Cardiac septum (tissue), 1 donor: ENCODE results near the genes RPE and KANSL1L.

GRCh38 chr2:209732861-209733394 lies 38.7 kb upstream of the UNC80 start:
- PRO-cap = no peak

DNA sequence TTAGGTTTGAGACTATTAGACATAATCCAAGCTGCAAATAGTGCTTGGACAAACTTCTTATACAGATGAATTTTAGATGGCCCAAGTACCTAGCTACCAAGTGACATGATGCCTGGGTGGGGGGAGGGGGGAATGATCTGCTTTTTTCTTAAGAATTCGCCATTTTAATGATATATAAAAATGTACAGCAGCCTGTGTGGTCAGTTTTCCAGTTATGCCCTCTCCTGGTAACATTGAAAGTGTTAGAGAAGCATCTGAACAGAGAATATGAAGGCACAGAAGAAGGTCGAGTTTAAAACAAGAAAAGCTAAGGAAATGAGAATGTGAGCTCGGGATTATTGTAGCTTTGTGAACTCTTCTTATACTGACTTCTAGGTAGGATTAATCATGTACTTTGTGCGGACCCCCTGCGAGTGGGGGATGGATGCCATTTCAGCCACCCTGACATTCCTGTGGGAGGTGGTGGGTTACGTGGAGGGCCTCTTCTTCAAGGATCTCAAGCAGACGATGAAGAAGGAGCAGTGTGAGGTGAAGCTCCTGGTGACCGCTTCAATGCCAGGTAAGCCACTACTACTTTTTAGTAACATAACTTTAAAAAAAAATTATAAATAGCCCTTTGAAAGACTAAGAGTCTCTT lies 68.9 kb upstream of the RPE start:
- PRO-cap = no peak

DNA sequence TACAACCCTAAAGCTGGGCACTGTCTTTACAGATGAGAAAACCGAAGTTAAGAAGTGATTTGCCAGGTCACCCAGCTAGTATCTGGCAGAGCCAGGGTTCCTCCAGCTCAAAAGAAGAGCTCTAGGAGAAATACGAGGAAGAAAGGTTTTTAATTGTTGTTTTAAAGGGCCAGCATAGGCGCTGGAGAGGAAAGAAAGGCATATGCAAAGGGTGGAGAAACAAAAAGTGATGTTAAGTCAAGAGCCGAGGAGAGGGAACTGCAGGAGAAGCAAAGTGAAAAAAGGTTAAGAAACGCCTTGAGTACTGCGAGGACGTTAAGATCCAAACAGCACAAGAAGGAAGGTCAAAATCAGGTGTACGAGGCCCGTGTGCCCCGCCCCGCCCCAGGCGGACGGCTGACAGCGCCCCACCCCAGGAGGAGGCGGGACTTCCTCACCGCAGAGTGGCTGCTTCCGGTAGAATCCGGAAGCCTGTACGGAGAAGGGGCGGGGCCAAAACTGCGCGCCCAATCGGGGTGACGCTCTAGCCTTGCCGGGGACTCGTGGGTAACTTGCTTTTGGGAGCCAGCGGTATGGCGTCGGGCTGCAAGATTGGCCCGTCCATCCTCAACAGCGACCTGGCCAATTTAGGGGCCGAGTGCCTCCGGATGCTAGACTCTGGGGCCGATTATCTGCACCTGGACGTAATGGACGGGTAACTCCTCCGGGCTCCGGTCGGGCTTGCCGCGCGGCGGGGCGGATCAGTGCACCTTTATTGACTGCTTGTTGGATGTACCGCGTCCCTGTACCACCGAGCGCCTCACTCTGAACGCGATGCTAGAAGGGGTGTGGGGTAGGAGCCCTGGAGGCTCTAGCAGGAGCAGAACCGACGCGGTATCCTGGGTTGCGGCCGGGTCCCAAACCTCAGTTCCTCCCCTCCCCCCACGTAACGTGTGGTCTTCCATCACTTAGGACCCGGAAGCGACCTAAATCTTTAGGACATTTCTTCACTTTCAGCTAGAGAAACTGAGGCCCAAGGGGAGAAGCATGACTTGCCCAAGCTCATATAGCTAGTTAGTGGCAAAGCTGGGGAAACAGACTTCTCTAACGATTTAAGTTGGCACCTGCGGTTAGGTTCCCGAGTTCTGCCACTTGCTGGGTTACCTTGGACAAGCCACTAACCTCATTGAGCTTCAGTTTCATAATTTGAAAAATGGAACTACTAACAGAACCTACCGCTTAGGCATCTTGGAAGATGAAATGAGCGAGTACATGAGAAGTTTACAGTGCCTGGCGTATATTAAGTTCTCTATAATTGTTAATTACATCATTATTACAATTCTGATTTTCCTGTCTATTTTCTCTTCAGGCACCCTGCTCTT lies at the start of gene RPE:
Gene RPE (plus strand): TSS at position 549 of the 1,361 bp plus-strand sequence.
- PRO-cap = bidirectional peak, plus-strand start at position 554 of the sequence, minus-strand start at position 401 of the sequence

GRCh38 chr2:210055216-210055691 lies 52.8 kb downstream of the RPE start:
- PRO-cap = no peak

GRCh38 chr2:210080106-210080824 lies 77.8 kb downstream of the RPE start:
- PRO-cap = no peak

DNA sequence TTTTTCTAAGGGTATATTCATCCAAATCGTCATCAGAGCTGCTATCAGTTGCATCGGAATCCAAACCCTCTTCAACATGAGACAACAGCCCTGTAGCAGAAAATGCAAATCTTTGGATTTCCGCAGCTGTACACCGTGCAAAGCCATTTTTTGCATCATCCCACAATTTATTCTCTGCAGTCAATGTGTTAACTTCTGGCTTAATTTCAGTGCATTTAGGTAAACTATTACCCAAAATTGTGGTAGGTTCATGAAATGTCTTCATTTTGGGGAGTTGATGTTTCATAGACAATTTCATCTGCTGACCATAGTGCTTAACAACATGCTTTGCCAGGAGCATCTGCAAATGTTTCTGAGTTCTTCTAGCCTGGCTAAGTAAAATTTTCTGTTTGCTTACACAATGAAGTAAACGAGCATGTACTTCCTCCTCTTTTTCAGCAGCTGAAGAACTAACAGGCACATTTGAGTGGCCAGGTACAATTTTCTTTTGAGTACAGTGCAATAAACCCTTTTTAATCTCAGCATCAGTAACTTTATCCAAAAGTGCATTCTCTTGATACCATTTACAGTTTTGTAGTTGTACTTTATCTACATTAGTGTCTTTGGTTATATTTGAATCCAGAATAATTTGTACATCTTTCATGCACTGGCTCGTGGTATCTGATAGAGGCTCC lies 17.6 kb downstream of the KANSL1L start:
- PRO-cap = no peak

- PRO-cap = bidirectional peak, plus-strand start at chr2:210170474, minus-strand start at chr2:210170461; unidirectional peak, minus-strand start at chr2:210170514; bidirectional peak, plus-strand start at chr2:210170964, minus-strand start at chr2:210170740
Measured at GRCh38 chr2:210170192-210170772, 927 bp downstream of the KANSL1L start.

- PRO-cap = bidirectional peak, plus-strand start at chr2:210170964, minus-strand start at chr2:210170740; bidirectional peak, plus-strand start at chr2:210171131, minus-strand start at chr2:210171070; bidirectional peak, plus-strand start at chr2:210171516, minus-strand start at chr2:210171409
Measured at GRCh38 chr2:210170773-210171477, at the start of gene KANSL1L. Gene KANSL1L, minus strand, starts transcription at chr2:210171409.

DNA sequence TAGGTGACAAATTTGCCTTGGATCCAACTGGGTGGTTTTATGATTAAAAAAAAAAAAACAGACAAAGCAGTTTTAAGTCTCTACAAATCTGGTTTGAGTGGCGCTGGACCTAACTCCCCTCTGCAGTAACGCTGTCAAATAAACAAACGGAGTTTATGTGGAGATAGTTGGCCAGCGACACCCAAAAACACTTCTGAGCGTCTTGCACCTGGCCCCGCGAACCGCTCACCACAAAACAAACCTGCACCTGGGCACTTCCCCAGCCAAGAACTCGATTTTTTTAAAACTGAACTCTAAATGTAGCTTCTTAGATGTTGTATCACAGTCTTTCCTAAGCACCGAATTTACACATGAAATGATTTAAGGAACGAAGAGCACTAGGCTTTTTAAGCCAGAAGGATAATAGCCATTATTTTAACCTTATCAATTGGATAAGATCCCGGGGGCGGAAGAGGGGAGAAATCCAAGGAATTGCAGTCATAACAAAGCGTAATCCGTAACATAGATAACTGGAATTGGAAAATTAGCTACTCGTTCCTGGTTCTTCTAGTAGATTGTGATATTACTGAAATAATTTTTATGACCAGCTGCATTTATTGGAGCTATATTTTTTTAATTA lies 851 bp upstream of the KANSL1L start:
- PRO-cap = unidirectional peak, minus-strand start at position 130 of the sequence

DNA sequence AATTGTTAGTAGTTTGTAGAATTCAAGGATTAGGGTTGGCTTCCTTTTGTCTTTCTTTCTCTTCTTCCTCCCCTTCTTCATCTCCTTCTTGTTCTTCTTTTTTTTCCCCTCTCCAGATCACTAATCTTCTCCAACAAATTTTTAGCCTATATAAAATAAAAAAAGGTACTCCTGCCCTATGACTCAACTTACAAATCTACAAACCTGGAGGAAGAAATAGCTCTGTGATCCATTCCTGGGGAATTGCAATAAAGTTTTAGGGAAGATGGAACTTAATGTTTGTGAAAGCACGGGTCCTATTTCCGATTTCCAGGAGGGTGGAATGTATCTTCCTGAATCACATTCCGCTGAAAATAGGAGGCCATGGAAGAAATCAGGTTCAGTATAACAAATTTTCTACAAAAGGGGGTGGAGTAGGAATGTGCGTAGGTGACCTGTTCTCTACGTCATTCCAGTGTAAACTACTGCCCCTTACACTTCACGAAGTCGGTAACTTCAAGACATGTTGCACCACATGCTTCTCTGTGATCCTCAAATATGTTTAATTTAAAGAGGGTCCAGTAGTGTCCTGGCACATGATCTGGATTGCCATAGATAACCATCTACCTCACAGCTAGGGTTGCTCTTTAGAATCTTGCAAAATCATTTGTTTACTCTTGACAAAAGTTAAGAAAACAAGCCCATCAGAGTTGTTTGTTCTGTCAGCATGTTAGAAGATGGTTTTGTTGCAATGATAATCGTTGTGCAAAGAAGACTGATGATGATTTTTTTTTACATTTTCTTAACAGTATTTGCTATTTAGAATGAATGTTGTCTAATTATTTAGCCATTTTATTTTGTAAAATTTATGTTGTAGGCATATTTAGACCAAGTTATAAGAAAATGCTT lies 7.6 kb upstream of the CPS1 start:
- PRO-cap = no peak

DNA sequence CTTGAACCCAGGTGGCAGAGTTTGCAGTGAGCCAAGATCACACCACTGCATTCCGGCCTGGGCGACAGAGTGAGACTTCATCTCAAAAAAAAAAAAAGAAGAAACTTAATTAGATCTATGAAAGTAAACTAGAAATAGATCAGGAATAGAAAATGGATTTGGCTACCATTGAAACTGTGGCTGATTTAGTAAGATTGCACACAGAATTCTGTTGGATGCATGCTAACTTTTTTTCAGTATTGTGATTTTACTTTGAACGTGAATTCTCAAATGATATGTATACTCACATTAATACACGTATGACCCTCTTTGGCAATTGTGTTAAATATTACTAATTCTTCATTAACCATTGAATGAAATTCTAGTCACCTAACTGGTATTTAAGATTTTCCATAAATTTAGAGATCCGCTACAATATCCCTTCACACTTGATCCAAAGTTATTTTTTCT lies 394.6 kb downstream of the ERBB4 start:
- PRO-cap = no peak

DNA sequence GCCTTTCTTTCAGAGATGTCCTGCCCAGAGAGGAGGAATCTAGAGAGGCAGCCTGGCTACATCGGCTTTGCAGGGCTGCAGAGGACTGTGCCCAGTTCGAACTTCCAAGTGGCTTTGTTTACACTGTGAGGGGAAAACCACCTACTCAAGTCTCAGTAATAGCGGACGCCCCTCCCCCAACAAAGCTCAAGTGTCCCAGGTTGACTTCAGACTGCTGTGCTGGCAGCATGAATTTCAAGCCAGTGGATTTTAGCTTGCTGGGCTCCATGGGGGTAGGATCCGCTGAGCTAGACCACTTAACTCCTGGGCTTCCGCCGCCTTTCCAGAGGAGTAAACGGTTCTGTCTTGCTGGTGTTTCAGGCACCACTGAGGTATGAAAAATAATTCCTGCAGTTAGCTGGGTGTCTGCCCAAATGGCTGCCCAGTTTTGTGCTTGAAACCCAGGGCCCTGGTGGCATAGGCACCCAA lies 300.8 kb downstream of the ERBB4 start:
- PRO-cap = no peak

GRCh38 chr2:213066201-213066700 lies 85.2 kb downstream of the IKZF2 start:
- PRO-cap = no peak

DNA sequence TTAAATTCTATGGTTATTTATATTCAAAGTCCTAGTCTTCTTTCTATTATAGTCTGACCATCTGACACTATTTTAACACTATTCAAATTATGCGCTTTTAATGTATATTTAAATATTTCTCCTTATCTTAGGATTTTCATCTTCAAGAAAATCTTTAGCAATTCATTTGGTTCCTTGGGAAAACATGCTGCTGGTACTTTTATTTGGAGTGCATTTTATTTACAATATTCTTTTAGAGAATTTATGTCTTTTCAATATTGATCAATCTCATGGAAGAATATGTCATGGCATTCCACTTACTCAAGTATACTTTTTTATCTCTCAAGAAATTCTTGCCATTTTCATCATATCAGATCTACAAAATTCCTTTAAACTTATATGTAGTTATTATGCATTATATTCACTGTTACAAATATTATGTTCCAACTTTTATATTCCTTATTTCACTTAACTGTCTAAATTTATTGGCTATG lies 266.1 kb downstream of the SPAG16 start:
- PRO-cap = no peak

DNA sequence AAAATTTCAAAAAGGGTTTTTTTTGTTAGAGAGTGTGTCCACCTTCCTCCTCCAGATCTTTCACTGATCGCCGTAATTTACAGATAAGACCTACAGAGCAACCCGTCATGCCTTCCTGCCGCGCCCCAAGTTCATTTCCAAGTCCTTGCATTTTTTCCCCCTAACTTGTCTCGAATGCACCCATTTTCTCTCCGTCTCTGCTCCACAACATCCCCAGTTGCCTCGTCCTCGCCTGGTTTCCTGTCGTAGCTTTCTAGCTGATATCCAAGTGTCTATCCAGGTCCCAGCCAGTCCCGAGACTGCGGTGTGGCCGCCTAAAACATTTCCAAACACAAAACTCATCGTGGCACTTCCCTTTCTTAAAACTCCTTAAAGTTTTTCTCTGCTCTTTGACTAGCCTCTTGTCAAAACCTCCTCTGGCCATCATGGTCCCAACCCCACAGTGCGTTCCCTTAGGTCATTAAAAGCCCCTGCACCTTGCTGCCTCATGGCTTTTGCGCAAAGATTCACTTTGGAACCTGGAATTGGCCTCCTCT lies 1.2 kb upstream of the BARD1 start:
- PRO-cap = no peak

- PRO-cap = no peak
Measured at GRCh38 chr2:215360491-215361711, 49.0 kb downstream of the ATIC start.

DNA sequence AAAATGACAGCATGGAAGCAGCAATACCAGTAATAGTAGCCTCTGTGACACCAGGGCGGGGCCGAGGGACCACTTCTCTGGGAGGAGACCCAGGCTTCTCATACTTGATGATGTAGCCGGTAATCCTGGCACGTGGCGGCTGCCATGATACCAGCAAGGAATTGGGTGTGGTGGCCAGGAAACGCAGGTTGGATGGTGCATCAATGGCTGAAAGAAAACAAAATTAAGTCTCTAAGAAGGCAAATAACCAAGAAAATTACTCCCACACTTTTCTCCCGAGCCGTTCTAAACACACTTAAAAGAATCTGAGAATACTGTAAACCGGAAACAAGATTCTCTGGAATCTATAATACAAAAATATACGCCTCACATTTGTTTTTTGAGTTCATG lies 60.7 kb downstream of the FN1 start:
- PRO-cap = no peak

- PRO-cap = no peak
Measured at GRCh38 chr2:215397587-215398052, 38.2 kb downstream of the FN1 start.

GRCh38 chr2:215407976-215408661 lies 27.7 kb downstream of the FN1 start:
- PRO-cap = no peak

DNA sequence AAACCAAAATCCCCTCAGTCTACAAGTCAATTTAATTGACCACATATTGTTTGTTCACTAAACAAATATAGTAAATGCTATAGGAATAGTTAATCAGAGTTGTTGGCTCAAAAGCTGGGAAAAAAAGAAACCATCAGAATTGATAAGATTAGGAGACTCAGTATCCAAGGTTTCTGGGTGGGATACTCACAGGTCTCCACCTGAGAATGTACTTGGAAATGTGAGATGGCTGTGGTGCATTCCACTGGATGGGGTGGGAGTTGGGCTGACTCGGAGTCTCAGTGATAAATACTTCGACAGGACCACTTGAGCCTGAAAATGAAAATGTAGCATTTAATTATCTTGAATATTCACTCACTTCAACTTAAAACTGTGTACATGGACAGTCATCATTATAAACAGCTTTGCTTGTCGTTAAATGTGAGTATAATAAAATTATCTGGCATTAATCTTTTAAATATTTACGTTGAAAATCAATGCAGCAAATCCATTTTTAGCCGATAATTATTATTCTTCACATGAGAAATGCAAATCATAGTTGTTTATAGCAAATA lies 21.1 kb downstream of the FN1 start:
- PRO-cap = no peak